ENCODE measurements around the genes BCL10 and DDAH1.

- PRO-cap, 2 experiments = no peak in any of the 2 experiments
Observed at GRCh38 chr1:77929131-77929543, 40.7 kb downstream of the NEXN start.

DNA sequence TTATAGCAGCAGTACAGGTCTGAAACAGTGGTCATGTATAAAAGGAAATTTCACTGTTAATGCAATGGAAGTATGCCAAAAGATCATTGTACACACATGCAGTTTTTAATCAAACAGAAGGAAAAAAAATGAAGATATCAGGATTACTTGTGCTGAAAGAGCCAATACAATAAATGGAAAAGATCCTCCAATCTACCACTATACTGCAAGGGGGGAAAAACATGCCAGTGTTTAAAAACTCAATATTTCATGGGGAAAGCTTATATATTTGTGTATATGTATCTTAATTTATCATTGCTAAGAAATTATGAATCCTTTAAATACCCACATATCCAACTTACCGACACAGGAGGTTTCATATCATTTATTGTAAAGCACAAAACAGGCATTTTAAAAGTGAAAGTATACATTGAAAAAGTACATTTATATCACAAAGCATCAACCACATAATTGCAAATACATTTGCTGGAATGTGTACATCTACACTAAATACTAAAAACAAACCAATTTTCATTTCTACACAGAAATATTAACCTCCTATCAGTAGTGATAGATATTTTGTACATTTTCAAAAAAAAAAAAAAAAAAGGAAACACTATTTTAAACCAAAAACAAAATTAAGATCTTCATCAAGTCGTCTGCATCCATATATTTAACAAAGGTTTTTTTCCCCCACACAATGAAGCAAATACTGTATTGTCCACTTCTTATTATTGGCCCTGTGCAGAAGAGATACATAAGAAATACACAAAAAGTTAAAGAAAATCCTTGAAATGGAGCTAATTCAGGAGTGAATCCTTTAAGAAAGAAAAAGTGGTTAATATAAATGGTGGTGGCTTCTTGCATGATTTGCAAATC is 30.6 kb downstream of the FUBP1 start:
- PRO-cap, 2 experiments = no peak in any of the 2 experiments

DNA sequence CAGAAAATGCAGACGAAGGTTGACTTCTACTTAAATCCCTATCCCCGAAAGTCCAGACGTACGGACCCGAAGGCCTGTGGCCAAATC is 308 bp upstream of the GIPC2 start:
- PRO-cap, 2 experiments = no peak in any of the 2 experiments

GRCh38 chr1:78141404-78142024 is 95.7 kb downstream of the GIPC2 start:
- PRO-cap, 2 experiments = no peak in any of the 2 experiments

- PRO-cap, 2 experiments = no peak in any of the 2 experiments
Observed at GRCh38 chr1:83999315-83999689, 370 bp upstream of the TTLL7 start.

DNA sequence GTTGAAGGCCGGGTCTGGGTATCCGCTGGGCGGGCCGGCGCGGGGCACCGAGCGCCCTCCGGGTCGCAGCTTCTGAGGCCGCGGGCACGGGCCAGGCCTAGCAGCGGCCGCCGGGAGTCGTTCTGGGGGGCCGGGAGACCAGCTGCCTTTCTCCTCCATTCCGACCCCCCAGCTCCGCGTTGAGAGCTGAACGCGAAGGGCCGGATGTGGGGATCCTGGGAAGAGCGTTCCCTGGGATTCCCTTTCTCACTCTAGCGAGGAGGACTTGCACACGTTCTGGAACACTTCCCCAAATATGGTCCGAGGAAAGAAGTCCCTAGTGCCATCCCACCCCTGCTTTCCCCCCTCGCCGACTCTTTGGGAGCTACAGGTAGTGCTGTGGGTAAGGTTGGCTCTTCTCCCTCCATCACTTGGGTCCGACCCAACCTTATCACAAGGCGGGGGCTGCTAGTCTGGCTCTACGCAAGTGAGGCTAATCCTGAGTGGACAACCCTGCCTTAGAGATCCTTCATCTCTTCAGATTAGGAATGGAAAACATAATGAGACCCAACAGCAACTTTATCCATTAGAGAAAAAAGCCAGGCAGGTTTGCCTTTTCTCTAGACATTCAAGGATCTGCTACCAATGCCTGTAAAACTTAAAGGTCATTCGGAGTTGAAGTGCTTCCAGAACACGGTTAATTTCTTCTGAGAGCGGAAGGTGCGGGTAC is 65.5 kb upstream of the PRKACB start:
- PRO-cap, 2 experiments = no peak in any of the 2 experiments

- PRO-cap, 2 experiments = no peak in any of the 2 experiments
Observed at GRCh38 chr1:84298675-84299445, 2.6 kb upstream of the SAMD13 start.

- PRO-cap, 2 experiments = no peak in any of the 2 experiments
Observed at GRCh38 chr1:84406527-84407000, 8.3 kb downstream of the DNASE2B start.

DNA sequence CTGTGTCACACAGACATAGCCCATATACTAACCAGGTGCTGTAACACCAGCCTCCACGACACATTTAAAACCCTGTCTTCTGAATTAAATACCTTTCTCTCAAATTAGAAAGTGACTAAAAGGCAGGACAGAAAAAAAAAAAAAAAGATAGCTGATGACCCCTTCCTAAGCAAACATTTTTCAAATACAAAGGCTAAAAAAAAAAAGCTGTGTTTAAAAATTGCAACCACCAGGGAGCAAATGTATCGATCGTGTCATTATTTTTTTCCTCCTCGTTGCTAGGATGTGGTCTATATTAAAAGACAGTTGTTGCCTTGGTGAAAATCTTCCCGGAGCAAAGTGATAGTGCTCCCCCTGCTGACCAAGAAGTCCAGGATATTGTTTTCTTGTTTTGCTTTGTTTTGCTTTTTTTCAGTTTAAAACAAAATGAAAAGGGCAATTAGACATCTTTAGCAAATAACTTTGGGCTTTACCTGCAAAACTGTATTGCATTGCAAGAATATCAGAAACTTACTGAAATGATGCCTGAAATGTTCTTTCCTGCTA is 35.4 kb downstream of the DNASE2B start:
- PRO-cap, 2 experiments = peak in 1 of 2 experiments; most common minus-strand start position 256 of the sequence (in 1)

- PRO-cap, 2 experiments = no peak in any of the 2 experiments
Observed at GRCh38 chr1:84503597-84504087, 2.5 kb upstream of the SPATA1 start.

GRCh38 chr1:84633099-84633507 is 57.2 kb downstream of the SSX2IP start:
- PRO-cap, 2 experiments = no peak in any of the 2 experiments

DNA sequence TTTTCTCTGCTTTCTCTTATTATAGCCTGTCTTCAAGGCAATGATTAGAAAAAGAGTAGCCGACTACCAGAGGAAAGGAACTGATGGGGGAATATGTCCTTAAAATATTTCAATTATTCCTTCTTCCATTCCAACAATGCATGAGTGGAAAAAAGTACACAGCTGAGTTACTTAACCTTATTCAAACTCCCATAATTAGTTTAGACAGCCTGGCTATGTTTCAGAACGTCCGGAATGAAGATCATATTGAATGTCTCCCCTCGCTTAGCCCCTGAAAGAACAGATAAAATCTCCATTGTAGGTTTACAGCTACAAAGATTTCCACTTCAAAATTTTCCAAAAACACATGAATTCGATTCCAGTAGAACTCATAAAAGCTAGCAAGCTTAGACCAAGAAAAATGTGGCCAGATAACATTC is 29.2 kb upstream of the SSX2IP start:
- PRO-cap, 2 experiments = no peak in any of the 2 experiments

DNA sequence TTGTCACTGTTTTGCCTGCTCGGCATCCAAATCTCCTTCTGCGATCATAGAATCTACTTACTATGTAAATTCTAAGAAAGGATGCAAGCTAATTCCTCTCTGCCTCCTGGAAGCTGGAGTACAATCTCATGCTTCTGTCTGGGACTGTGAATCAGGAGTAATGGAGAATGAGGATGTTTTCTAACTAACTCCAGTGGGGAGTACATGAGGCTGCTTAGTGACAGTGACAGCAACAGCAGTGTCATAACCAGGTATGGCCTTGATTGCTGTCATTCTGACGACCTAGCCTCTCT is 47.4 kb downstream of the SYDE2 start:
- PRO-cap, 2 experiments = no peak in any of the 2 experiments

DNA sequence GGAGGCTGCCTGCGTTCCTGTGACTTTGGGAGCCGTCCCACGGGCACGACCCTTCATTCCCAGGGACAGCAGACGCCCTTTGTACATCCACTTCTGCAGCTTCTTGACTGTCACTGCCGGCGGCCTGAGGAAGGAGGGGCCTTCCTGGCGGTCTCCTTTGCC is 607 bp downstream of the SYDE2 start:
- PRO-cap, 2 experiments = peak in 2 of 2 experiments; most common plus-strand start position 110 of the sequence (in 2); most common minus-strand start position 85 of the sequence (in 1)

DNA sequence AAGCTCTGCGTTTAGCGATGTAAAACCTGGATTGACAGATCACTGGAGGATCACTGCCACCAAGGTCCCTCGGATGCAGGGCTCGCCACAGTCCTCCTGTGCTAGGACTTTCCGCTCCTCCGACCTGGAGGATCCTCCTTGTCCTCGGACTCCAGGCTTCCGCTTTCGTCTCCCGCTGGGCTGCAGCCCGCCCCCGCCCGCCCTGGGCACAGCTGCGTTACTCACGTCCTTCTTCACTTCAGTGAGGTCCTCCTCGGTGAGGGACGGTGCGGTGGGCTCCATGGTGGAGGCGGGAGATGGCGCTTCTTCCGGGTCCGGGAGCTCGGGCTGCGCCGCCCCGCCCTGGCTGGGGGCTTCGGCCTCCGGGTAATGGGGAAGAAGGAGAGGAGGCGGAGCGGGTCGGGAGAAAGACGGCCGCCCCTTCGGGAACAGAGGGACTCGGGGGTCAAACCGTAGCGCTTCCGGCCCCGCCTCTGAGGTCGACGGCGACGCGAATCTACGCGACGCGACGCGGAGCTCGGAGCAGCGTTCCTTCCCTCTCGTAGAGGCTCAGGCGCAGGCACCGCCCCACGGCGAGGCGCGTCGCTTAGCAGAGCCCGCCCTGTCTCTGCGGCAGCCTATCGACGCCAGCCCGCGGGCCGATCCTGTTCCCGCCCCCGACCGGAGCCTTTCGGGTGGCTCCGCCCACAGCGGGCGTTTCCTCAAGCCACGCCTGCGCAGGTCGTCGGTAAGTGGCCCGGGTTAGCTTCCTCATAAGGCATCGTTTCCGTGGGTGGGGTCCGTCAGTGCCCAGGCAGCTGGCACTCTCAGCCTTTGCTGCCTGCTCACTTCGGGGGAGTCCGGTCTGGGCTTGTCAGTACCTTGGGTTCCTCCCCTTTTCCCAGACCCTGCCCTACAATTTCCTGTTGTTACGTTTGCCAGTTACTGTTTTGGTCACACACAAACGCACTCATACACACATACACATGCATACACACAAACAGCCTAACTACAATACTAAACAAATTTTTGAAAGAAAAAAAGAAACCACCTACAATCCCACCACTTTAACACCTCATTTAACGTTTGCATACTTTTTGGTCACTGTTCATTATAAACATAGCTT is at the start of gene BCL10:
Gene BCL10, minus strand, starts transcription at position 562 of the 1,105 bp plus-strand sequence.
- PRO-cap, 2 experiments = peak in 2 of 2 experiments; most common plus-strand start position 236 of the sequence (in 2); most common minus-strand start position 243 of the sequence (in 2)

- PRO-cap, 2 experiments = no peak in any of the 2 experiments
Observed at GRCh38 chr1:85320032-85320277, 43.5 kb upstream of the BCL10 start.

DNA sequence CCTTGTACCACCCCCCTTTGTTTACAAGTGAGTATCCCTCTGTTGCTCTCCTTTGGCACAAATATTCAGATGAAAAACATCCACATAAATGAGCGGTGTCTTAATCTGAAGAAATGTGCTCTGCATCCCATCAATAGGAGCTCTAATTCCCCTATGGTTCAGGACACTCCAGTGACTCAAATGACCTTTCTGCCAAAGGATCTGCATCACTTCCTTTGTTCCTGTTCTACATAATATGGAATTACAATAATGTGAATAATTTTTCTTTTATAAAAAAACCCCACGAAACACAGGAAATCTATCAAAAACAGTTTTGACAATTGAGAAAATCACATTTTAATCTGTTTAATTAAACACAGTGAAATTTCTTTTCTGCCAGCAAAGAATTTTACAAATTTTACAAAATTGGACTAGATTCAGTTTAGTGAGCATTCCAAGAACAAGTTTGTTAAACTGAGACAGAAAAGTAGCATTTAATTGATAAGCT is 16.5 kb downstream of the DDAH1 start:
- PRO-cap, 2 experiments = no peak in any of the 2 experiments

DNA sequence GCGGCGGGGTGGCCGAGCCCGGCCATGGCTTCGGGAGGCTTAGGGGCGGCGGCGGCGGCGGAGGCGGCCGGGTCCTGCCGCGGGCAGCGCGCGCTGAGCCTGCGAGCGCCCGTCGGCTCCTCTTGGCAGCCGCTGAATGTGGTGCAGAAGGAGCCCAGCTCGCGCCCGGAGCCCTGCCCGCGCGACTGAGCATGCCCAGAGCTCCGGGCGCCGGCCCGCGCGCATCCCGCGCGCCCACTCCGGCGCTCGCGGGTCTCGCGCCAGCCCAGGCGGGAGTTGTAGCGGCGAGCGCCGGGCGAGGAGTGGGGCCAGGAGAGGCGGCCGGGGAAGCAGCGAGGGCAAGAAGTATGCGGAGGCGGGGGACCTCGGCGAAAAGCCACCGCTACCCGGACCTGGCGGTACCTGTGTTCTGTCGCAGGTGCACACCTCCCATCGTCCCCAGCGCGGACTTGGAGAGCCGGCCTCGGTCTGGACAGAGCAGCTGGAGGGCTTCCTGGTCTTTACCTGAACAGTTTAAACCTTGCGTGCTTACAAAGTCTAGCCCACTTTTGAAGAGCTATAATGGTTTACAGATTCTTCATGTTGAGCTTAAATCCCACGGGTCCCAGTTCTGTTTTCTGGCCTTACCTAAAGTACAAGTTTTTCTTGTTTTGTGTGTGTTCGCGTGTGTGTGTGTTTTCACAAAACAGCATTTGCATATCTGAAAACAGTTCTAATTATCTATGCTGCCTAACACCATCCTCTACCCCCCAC is at the start of gene DDAH1:
Gene DDAH1, minus strand, starts transcription at position 140 of the 753 bp plus-strand sequence.
- PRO-cap, 2 experiments = no peak in any of the 2 experiments

DNA sequence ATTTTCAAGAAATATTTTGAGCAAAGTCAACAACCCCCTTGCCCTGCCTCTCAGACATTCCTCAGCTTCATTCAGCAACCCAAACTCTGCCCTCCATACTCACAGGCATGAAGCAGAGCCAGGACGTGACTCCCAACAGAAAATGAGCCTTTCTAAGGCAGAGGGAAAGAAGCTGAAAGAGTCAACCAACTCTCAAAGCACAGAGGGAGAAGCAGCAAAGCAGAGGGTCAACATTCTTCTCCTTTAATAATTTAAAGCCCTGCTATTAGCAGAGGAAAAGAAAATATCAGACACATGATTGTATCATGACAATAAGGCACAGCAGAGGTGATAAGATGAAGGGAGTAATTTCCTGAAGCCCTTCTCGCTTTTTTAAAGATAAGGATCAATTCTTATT is 35.5 kb upstream of the CCN1 start:
- PRO-cap, 2 experiments = no peak in any of the 2 experiments

DNA sequence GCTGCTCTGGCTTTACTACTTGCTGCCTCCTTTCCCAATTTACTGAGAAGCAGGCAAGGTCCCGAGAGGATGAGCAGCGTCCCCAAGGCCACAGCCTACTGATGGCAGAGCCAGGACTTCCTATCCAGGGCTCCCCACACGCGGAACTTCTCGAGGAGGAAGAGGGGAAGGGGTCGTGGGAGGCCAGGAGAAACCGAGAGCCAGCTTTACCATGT is 4.4 kb upstream of the CCN1 start:
- PRO-cap, 2 experiments = no peak in any of the 2 experiments

Data from helper T cell (primary cell).